Mesenchymal stem cell of the bone marrow (primary cell): ENCODE measurements around a stretch of chr9.

DNA sequence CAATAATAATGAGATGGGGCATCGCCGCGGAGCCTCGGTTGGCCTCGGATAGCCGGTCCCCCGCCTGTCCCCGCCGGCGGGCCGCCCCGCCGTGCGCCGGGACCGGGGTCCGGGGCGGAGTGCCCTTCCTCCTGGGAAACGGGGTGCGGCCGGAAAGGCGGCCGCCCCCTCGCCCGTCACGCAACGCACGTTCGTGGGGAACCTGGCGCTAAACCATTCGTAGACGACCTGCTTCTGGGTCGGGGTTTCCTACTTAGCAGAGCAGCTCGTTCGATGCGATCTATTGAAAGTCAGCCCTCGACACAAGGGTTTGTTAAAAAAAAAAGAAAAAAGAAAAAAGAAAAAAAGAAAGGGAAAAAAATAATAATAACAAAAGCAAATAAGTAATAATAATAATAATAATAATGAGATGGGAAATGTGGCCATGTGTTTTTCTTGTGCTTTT lies 112.8 kb downstream of the GCNT1 start:
- CAGE, long polyA plus RNA: no peak

DNA sequence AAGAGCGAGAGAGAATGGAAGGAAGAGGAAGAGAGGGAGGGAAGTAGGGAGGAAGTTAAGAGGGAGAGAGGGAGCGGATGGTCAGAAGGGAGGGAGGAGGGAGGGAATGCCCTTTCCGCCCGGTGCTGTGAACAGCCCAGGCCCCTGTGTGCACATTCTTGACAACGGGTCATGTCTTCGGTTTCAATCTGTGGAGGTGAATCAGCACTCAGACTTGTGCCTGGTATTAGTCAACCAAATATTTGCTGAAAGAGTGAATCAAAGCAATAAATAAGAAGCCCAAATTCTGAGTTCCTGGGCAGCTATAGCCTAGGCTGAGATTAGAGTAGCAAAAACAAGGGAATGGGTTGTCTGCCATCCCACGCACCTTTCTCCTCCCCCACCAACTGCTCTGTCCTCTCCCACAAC lies 39.1 kb downstream of the PRUNE2 start:
- CAGE, long polyA plus RNA: no peak

DNA sequence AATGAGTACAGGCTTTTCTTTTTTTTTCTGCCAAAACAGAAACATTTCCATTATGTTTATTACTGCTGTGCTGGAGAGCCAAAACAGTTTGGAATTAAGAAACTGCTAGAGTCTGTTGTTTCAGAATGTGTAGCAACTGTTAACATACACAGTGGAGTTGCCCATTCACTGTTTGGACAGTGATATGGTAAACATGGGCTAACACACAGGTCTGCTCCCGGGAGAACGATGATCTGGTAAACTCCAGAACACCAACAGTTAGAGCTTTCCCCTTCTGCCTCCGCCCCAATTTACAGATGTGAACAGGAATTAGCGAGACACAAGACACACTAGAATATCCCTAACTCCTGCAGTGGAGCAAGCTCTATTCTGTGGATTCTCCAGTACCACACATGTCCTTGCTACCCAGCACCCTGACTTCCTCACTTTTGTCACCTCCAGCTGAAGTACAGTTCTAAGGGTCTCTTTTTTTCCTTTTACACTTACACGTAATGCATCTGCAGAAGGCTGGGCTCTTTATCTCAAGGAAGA lies 771 bp downstream of the PRUNE2 start:
- CAGE, long polyA plus RNA: no peak

- CAGE, long polyA plus RNA: no peak
These were observed 191.7 kb downstream of the VPS13A start for GRCh38 chr9:77369048-77369454.

DNA sequence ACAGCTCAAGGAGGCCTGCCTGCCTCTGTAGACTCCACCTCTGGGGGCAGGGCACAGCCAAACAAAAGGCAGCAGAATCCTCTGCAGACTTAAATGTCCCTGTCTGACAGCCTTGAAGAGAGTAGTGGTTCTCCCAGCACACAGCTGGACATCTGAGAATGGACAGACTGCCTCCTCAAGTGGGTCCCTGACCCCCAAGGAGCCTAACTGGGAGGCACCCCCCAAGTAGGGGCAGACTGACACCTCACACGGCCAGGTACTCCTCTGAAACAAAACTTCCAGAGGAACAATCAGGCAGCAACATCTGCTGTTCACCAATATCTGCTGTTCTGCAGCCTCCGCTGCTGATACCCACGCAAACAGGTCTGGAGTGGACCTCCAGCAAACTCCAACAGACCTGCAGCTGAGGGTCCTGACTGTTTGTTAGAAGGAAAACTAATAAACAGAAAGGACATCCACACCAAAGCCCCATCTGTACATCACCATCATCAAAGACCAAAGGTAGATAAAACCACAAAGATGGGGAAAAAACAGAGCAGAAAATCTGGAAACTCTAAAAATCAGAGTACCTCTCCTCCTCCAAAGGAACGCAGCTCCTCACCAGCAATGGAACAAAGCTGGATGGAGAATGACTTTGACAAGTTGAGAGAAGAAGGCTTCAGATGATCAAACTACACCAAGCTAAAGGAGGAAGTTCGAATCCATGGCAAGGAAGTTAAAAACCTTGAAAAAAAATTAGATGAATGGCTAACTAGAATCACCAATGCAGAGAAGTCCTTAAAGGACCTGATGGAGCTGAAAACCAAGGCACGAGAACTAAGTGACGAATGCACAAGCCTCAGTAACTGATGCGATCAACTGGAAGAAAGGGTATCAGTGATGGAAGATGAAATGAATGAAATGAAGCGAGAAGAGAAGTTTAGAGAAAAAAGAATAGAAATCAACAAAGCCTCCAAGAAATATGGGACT lies 231.8 kb downstream of the VPS13A start:
- CAGE, long polyA plus RNA: no peak

DNA sequence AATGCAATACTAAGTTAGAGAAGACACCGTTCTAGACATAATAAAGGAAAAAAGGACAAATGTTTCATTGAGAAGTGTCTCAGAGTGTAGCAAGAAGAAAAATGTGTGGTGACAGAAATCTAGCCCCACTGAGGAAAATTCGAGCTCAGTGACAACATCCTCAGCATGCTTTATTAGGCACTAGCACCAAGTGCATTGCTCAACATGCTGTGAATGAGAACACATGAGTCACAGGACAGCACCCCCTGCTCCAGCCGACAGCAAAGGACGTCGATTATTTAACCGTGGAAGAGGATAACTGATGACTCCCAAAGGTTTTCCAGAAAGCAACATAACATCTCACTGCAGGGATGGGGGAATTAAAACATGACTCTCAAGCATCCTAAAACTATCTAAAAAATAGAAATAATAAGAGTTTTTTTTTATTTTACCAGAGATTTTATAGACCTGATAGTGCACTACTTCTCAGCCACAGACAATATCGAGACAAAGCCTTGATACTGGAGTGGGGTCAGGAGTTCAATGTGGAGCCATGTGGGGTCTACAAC lies 182.6 kb downstream of the GNAQ start:
- CAGE, long polyA plus RNA: no peak

- CAGE, long polyA plus RNA: no peak
These were observed 172.8 kb downstream of the GNAQ start for GRCh38 chr9:77858541-77859544.

- CAGE, long polyA plus RNA: no peak
These were observed 140.0 kb downstream of the GNAQ start for GRCh38 chr9:77891485-77892055.

DNA sequence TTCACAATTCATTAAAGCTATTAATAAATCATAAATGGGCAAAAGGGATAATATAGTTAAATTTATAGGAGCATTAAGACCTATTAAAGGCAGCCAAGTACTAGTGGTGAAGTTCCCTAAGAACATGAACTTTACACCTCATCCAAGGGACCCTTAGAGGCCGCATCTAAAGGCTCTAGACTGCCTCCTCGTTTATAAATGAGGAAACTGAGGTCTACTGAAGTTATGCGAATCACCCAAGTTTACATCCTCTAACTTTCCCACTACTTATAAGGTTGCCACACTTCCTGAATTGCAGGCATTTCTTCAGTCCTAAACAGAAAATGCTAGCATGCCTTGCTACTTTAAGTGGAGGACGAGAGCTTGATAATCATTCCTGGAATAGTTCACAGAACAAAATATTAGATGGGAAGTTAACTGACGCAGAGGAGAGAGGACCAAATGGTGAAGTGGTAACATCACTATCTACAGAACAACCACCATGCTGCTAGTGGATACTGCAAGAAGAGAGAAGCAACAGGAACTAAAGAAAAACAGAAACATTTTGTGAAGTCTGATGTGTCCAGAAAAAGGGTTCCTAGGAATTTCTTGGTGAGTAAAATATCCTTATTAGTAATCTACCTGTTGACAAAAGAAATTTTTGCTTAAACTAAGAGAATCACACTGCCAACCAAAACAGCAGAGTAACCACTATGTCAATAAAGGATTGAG lies 85.8 kb downstream of the GNAQ start:
- CAGE, long polyA plus RNA: no peak

GRCh38 chr9:77950154-77950825 lies 81.3 kb downstream of the GNAQ start:
- CAGE, long polyA plus RNA: no peak

- CAGE, long polyA plus RNA: no peak
These were observed 53.3 kb downstream of the GNAQ start for GRCh38 chr9:77977980-77979052.

- CAGE, long polyA plus RNA: no peak
These were observed 91.0 kb downstream of the TLE4 start for GRCh38 chr9:79662688-79663325.

DNA sequence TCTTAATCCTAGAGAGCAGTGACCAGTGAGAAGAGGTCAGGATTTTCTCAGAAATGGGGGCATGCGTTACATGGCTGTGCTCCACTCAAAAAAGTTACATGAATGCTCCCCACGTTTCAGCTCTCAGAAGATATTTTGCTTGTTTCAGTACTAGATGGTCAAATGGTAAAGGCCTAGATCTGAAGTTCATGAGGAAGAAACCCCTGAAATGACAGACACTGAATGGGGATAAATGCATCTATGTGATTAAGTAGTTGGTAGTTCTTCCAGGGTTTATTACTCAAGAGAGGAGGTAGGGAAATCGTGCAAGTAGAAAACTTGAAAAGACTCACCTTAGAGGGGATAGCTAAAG lies 98.0 kb downstream of the TLE4 start:
- CAGE, long polyA plus RNA: no peak

DNA sequence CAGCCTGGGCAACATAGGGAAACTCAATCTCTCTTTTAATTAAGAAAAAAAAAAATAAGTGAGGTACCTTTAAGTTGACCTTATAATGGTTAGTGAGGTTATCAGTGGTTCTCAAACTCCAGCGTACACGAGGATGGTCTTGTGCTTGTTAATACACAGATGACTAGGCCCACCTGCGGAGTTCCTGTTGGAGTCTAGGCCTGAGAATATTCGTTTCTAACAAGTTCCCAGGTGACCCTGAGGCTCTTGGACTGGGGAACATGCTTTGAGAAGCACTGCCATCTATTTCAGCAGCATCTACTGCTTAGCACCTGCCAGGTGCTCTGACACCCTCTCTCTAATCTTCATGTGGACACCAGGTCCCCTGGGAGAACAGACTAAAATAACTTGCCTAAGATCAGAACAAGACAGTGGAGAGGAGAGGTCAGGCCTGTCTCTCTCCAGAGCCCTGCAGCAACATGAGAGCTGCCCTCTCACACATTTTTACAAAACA lies 24.6 kb downstream of the TLE1 start:
- CAGE, long polyA plus RNA: no peak

- CAGE, long polyA plus RNA: no peak
These were observed 31.2 kb upstream of the TLE1 start for GRCh38 chr9:81720447-81721076.

DNA sequence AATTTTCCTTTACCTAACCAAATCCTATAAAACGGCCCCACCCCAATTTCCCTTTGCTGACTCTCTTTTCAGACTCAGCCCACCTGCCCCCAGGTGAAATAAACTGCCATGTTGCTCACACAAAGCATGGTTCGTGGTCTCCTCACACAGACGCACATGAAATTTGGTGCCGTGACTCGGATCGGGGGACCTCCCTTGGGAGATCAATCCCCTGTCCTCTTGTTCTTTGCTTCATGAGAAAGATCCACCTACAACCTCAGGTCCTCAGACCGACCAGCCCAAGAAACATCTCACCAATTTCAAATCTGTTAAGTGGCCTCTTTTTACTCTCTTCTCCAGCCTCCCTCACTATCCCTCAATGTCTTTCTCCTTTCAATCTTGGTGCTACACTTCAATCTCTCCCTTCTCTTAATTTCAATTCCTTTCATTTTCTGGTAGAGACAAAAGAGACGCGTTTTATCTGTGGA lies 178.9 kb downstream of the RASEF start:
- CAGE, long polyA plus RNA: no peak

- CAGE, long polyA plus RNA: no peak
These were observed 156.1 kb upstream of the RASEF start for GRCh38 chr9:83218933-83219602.

GRCh38 chr9:83228670-83229065 lies 165.7 kb upstream of the RASEF start:
- CAGE, long polyA plus RNA: no peak

- CAGE, long polyA plus RNA: no peak
These were observed 36.6 kb downstream of the UBQLN1 start for GRCh38 chr9:83670976-83671759.

DNA sequence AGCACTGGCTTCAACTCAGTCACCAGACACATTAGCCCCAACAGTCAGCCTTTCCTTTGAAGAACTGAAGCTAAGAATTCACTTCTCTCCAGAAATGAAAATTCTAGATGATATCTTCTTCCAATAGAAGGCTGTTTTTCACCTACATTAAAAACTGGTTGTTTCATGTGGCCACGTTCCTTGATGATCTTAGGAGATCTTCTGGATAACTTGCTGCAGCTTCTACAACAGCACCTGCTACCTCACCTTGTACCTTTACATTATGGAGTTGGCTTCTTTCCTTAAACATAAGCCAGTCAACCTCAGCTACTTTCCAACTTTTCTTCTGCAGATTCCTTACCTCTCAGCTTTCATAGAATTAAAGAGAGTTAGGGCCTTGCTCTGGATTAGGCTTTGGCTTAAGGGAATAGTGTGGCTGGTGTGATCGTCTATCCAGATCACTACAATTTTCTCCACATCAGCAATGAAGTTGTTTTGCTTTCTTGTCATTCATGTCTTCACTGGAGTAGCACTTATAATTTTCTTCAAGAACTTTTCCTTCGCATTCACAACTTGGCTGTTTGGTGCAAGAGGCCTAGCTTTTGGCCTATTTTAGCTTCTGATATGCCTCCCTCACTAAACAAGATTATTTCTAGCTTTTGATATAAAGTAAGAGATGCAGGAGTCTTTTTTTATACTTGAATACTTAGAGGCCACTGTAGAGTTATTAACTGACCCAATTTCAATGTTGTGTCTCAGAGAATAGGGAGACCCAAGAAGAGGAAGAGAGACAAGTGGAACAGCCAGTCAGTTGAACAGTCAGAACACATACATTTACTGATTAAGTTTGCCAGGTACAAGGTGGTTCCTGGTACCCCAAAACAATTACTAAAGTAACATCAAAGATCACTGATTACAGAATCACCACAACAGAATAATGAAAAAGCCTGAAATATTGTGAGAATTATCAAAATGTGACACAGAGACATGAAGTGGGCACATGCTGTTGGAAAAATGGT lies 35.7 kb downstream of the UBQLN1 start:
- CAGE, long polyA plus RNA: no peak